ENCODE measurements around a stretch of chr1.

- PRO-cap: no peak
Observed at GRCh38 chr1:218344852-218345167, 326 bp upstream of the TGFB2 start.

DNA sequence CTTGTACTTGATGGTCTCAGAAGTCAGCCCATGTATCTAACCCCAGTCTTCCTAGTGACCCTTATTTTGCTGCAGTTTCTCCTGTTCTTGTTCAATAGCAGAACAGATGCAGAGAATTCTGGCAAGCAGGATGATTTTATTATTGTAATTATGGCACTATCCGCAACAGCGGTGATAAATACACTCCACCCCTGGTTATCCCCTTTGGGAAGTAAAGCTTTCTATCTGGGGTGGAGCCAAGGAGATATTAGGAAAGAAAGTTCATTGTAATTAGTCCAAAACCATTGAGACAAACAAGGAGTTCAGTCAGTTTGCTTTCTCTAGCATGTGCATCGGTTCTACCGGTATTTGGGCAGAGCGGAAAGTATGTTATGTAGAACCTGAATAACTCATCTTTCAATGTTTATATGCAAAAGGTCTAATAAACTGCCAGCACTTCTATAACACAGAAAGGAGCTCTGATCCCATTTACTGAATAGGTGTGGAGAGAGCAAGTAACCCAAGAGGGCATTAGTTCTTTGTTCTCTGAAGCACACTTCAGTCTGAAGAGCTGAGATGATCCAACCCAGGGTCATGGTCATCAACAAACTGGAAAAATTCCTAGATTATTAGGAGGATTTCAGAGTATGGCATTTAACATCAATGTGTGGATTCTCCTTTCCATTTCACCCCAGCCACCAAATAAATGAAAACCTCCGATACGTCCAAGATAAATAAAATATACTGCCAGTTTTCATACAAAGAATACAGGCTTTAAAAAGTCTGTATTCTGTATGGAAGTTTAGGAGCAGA, 3.5 kb downstream of the TGFB2 start:
- PRO-cap: no peak

GRCh38 chr1:219188064-219188730, 14.5 kb downstream of the LYPLAL1 start:
- PRO-cap: no peak

DNA sequence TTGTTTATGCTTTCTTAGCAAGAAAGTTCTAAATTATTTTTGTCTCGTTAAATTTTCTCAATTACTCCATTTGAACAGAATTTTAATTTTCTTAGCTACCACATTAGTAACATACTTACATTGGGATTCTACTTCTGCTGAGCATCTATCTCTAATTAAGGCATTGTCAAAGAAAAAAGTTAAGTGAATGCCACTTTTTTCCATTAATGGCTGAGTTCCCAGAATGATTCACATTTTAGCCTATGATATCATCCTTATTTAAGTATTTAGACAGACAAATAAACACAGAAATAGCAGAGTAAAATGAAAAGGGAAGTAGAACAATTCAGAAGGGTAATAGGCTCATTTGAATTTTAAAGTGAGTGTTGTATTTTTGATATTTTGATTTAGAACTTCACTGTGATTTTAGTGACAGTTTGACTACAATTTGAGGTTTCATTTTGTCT, 15.3 kb downstream of the LYPLAL1 start:
- PRO-cap: no peak

GRCh38 chr1:219740650-219740991, 127.7 kb upstream of the ZC3H11B start:
- PRO-cap: no peak

DNA sequence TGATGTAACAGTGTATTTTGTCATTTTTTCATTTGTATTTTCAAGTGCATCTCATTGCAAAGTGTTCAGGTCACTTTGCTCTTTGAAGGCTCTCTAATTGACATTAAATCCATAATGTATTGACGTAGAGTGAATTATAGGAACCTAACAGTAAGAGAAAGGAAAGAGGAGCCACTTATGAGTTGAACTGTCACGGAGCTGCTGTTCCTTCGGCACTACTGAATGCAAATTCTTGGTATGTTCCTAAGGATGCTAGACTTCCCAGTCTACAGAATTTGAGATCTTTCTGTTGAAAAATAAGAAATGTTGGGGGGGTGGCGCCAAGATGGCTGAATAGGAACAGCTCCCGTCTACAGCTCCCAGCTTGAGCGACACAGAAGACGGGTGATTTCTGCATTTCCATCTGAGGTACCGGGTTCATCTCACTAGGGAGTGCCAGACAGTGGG, 89.3 kb downstream of the SLC30A10 start:
- PRO-cap: unidirectional peak, plus-strand start at position 312 of the sequence

DNA sequence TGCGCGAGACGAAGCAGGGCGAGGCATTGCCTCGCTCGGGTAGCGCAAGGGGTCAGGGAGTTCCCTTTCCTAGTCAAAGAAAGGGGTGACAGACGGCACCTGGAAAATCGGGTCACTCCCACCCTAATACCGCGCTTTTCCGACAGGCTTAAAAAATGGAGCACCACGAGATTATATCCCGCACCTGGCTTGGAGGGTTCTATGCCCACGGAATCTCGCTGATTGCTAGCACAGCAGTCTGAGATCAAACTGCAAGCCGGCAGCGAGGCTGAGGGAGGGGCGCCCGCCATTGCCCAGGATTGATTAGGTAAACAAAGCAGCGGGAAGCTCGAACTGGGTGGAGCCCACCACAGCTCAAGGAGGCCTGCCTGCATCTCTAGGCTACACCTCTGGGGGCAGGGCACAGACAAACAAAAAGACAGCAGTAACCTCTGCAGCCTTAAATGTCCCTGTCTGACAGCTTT, 88.8 kb downstream of the SLC30A10 start:
- PRO-cap: bidirectional peak, plus-strand start at position 350 of the sequence, minus-strand start at position 305 of the sequence

GRCh38 chr1:219924065-219924678, 4.2 kb downstream of the SLC30A10 start:
- PRO-cap: no peak

DNA sequence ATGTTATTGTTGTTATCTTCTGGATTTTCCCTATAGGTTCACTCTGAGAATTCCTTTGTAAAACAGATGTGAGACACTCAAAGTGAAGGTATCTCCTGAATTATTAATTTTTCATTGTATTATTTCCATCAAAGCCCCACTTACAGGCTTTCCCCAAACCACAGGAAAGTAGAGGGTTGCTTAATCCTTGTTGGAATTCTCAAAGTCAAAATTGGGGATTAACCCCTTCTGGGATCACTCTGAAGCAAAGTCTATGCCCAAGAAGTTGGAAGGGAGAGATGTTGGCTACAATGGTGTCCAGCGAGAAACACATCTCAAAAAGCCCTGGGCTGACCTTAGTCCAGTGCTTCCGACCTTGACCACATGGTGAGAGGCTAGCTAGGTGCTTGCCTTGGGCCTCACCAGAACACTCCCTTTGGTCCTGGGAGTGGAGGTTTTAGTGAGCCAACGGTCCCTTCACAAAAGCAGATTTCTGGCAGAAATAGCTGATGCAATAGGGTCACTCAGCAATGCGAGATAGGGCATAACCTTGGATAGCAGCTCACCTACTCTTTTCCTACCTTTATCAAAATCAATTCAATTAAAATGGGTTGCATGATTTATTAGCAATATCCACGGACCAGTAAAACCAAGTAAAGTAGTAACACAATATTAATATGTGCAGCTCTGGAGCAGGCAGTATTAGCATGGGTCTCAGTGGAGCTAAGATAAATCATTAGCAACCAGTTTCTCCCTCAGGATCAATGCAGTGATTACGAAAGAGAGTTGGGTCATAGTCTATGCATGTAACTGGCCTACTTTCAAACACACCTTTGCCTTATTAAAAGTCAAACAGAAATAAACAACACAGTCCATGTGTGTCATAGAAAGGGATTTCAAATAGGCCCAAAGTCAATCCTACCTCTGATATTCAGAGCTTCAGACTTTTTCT, 2.0 kb downstream of the SLC30A10 start:
- PRO-cap: no peak

DNA sequence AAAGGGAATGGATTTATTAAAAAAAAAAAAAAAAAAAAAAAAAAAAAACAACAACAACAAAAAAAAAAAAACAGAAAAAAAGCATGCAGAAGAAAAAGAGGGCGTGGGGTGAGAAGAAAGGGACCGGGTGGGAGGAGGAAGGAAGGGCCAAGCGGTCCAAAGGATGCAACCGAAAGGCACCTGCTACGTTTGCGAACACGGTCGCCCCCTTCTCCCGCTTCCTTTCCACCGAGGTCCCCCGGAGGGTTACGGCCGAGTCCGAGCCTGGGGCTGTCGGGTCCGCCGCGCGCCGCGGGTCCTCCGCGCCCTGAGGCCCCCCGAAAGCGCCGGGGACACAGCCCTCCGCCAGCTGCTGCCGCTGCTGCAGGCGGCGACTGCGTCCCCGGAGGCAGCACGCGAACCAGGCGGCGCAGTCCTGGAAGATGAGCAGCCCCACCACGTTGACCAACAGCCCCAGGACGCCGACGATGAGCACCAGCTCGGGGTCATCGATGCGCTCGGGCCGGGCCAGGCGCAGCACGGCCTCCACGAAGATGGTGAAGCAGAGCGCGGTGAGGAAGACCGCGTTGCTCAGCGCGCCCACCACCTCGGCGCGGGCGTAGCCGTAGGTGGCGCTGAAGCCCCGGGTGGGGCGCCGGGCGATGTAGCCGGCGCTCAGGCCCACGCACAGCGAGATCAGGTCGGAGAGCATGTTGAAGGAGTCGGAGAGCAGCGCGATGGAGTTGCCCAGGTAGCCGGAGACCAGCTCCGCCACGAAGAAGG, 555 bp downstream of the SLC30A10 start:
- PRO-cap: no peak

DNA sequence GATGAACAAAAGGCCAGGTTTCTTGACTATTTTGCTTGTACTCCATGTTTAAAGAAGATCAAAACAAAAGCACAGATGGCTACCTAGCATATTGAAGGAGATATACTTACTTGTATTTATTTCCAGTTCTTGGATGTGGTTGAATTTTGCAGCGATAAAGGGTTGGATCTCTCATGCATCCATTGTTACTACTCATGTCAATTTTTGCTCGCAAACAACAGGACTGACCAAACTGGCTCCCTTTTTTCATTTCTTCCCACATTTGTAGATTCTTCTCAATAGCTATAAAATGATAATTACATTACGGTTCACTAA, 24.1 kb downstream of the EPRS1 start:
- PRO-cap: no peak

DNA sequence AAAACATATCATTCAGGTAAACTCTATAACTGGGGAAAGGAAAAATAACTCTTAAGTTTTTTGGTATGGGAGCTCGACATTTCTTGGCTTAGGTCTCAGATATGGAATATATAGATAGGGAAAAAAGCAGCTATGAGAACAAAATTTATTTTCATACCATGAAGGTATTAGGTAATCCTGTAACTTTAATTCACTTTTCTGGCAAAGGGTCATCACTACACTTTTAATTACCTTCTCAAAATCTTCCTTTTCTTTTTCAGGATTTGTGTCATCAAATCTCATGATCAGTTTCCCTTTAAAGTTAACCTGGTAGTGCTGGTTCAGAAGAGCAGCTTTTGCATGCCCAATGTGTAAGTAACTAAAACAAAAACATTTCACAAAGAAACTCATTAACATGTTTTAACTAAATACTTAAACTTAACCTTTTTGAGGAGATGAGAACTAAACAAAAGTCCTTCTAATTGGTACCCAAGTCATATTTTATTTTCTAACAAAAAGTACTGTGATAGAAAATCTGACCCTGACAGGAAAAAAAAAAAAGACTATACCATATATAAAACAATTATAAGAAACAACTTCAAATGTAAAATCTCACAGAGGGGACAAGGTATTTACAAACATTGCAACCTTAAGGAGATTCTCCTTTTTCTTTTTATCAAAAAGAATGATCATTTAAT, 21.3 kb downstream of the EPRS1 start:
- PRO-cap: no peak

- PRO-cap: unidirectional peak, plus-strand start at chr1:220245156
Observed at GRCh38 chr1:220244911-220245575, 27.2 kb downstream of the RAB3GAP2 start.

GRCh38 chr1:220618272-220618924, 71.8 kb upstream of the C1orf115 start:
- PRO-cap: no peak

DNA sequence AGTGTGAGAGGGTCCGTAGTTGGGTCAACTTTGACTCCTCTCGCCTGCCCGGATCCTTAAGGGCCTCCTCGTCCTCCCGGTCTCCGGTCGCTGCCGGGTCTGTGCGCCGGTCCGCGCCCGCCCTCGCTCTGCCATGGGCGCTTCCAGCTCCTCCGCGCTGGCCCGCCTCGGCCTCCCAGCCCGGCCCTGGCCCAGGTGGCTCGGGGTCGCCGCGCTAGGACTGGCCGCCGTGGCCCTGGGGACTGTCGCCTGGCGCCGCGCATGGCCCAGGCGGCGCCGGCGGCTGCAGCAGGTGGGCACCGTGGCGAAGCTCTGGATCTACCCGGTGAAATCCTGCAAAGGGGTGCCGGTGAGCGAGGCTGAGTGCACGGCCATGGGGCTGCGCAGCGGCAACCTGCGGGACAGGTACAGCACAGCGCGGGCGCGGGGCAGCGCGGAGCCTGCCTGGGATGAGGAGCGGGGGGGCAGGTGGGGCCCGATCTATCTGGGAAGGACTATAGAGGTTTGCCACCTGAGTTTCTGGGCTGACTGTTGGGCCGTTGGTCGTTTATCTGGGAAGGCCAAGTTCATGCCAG, 364 bp downstream of the MTARC2 start:
- PRO-cap: bidirectional peak, plus-strand start at position 339 of the sequence, minus-strand start at position 314 of the sequence

GRCh38 chr1:220761523-220761826, 13.4 kb downstream of the MTARC2 start:
- PRO-cap: no peak

GRCh38 chr1:220803958-220804360, 17.2 kb downstream of the MTARC1 start:
- PRO-cap: no peak

DNA sequence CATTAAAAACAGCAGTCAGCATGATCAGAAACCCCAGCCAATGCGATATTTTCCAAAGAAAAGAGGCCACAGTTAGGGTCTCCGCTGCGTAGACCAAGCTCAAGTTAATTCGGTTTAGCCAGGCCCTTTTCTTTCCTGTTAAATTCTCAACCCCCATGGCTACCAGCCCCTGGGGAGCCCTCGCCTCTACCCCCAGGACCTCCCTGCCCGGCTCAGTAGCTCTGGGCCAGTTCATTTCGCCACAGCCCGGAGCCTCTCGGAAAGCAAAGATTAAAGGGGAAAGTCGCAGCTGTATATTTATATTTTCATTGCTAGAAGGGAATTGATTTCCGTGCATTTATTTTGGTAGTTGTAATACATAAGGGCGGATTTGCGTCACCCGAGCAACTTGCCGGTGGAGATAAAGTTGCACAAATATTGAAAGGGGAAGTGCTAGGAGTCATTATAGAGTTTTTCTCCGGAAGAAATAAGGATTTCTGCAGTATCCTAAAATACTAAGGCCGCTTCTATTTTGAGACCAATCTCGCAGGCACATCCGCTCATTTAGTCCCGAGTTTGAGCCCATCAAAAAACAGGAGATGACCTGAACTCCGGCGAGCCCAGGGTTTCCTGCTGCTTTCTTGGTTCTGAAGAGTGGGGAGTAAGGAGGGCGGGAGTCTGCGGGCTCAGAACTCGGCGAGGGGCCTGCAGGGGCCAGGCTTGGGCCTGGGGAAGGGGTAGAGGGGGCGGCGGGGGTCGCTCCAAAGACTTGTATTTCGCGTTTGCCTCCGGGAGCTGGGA, 2.7 kb upstream of the HLX start:
- PRO-cap: no peak

- PRO-cap: no peak
Observed at GRCh38 chr1:221000533-221001116, 121.4 kb downstream of the HLX start.

DNA sequence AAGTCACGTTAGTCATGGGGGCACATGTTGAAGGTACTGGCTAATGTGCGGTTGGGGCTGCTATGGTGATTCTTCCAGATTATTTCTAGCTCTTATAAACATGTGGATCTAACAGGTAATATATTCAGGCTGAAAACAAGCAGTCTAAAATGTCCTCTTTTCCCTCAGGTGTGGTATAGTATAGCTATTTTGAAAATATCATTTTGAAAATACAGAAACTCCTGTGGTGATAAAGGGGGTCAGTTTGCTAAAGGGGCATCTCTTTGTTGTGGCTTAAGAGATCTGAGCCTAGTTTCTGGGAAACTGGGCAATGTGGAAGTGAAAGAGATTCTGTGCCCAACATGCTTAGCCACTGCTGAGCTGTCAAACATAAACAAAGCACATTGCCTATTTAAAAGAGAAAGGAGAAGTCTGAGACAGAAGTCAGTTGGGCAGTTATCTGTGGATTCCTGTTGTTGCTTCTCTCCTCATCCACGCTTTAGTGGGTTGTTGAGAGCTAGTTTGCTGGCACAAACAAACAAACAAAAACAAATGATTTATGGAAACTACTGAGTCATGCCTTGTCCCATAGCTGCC, 166.9 kb downstream of the HLX start:
- PRO-cap: no peak

Data from WTC11 (cell line).